Mesenteric fat pad (tissue), 1 donor: Measurements from ENCODE around the genes PLA2G12A and CFI.

GRCh38 chr4:105704122-105705221 lies 4.0 kb downstream of the INTS12 start:
- PRO-cap, result no peak

GRCh38 chr4:105707803-105708576 lies 499 bp downstream of the INTS12 start:
- PRO-cap, result no peak

GRCh38 chr4:105940465-105940811 lies 45.2 kb downstream of the NPNT start:
- PRO-cap, result no peak

DNA sequence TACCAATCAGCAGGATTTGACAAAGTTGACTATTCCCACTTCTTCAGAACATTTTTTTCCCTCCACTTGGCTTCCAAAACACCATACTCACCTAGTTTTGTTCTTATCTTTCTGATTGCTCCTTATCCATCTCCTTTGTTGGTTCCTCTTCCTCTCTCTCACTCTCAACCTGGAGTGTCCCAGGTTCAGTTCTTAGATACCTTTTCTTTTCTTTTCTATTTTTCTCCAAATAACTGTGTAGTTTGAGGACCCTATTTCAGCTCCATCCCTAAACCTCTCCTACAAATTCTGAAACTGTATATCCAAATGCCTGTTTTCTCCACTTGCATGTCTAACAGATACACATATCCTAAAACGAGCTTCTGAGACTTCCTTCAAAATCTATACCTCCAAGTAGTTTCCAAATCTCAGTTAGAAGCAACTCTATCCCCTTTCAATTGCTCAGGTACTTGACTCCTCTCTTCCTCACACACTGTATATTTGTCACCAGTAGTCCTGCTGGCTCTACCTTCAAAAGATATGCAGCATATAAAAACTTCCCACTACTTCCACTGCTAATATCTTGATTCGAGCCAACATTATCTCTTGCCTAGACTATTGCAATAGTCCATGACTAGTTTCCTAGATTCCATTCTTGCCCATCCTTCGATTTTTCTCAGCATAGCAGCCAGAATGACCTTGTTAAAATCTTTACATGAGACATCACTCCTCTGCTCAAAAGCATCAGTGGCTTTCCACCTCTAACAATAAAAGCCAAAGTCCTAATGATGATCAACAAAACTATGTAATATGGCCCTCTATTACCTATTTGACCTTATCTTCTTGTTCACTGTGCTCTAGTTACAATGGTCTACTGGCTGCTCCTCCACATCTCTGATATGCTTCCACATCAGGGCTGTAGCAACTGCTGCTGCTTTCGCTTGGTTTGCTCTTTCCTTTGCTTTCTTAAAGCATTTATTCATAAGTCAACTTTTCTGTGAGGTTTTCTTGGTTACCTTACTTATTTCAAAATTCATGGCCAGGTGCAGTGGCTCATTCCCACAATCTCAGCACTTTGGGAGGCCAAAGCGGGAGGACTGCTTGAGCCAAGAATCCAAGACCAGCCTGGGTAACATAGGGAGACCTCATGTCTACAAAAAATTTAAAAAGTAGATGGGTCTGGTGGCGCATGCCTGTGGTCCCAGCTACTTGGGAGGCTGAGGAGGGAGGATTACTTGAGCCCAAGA lies 116.4 kb downstream of the TBCK start:
- PRO-cap, result no peak

- PRO-cap, result no peak
These were observed 13.2 kb downstream of the GIMD1 start for GRCh38 chr4:106355354-106355718.

- PRO-cap, result no peak
These were observed 73.6 kb downstream of the PAPSS1 start for GRCh38 chr4:107646577-107646776.

GRCh38 chr4:107721114-107721924 lies 1.3 kb upstream of the PAPSS1 start:
- PRO-cap, result no peak

DNA sequence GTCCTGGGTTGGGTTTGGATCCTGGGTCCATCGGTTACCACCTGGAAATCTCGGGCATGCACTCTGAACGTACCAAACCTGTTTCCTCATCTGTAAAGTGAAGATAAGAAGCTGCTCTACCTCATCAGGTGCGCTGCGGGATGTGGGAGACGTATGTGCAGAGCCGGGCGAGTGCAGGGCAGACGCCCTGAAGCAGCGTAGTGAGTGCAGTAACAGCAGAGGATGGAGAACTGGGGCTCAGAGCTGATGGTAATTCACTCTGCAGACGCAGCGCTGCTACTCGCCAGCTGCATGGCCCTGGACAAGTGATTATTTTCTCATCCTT lies 64.4 kb downstream of the HADH start:
- PRO-cap, result no peak

GRCh38 chr4:108624348-108625461 lies 4.3 kb downstream of the RPL34 start:
- PRO-cap, result no peak

- PRO-cap, result no peak
These were observed 962 bp downstream of the OSTC start for GRCh38 chr4:108651221-108651900.

DNA sequence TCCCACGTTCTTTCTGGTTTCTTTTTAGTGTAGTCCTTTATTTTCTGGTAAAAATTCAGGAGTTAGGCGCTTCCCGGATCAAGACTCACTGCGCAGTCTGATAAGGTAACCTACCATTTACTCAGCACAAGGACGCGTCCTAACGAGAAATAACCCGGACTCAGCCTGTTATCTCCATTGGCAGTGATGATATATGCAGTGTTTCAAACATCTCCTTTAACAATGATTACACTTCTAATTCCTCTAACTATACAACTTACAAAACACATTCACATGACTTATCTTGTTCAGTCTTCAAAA lies 393 bp upstream of the ETNPPL start:
- PRO-cap, result no peak

GRCh38 chr4:108987784-108987983 lies 224.8 kb upstream of the ETNPPL start:
- PRO-cap, result no peak

DNA sequence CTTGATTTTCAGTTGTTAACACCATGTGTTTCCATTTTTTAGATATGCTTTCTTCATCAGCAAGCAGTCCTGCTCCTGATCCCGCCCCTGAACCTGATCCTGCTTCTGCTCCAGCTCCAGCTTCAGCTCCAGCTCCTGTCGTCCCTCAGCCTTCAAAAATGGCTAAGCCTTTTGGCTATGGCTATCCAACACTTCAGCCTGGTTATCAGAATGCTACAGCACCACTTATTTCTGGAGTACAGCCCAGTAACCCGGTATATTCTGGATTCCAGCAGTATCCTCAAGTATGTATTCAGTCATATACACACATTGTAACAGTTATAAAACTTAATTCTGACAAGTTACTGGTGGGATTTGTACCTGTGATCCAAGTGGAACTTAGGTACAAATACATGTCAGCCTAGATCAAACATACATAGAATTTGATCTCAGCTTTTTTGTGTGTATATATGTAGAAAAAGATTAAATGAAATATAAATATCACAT lies 61.0 kb downstream of the SEC24B start:
- PRO-cap, result no peak

DNA sequence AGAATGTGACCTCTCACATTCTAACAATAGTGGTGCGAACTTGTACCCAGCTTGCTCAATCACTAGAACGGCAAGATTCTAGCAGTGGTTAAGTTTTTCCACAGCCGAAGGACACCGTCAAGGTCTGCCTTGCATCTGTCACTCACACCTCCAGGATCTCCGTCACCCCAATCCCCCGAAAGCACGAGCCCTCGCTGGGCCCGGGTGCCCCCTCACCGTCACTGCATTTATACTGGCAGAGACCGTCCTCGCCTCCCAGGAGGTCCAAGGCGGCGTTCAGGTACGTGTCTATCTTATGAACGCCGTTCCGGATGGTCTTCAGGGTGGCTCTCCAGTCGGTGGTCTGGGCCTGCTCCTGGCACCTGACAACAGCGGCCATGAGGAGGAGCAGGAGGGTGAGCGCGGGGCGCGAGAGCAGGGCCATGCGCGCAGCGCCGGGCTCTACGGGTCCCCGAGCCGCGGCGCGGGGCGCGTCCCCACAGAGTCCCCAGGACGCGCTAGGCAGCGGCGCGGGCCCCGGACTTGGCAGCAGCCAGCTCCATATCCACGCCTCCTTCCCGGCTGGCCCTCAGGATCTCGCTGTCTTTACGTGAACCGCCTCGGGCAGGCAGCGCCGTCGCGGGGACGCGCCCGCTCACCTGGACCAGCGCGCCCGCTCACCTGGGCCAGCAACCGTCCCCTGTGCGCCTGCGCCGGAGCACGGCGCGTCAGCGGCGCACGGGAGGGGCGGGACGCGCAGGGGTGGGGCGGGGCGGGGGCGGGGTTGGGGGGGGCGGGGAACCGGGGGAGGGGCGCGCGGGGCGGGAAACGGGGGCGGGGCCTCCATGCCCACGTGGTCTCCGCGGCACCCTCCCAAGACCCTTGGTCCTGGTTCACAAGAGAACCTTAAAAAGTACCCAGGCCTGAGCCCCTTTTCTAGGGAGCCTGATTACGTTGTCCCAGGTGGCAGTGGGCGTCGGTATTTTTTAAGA lies at the start of gene PLA2G12A:
Gene PLA2G12A, minus strand, starts transcription at position 685 of the 971 bp plus-strand sequence.
- PRO-cap, result unidirectional peak, minus-strand start at position 681 of the sequence

GRCh38 chr4:109801759-109802521 lies at the start of gene CFI:
TSS of gene CFI (minus strand) at chr4:109801999.
- PRO-cap, result no peak

- PRO-cap, result no peak
These were observed 73.2 kb downstream of the EGF start for GRCh38 chr4:109985979-109986270.

GRCh38 chr4:109988929-109989499 lies 76.3 kb downstream of the EGF start:
- PRO-cap, result no peak

DNA sequence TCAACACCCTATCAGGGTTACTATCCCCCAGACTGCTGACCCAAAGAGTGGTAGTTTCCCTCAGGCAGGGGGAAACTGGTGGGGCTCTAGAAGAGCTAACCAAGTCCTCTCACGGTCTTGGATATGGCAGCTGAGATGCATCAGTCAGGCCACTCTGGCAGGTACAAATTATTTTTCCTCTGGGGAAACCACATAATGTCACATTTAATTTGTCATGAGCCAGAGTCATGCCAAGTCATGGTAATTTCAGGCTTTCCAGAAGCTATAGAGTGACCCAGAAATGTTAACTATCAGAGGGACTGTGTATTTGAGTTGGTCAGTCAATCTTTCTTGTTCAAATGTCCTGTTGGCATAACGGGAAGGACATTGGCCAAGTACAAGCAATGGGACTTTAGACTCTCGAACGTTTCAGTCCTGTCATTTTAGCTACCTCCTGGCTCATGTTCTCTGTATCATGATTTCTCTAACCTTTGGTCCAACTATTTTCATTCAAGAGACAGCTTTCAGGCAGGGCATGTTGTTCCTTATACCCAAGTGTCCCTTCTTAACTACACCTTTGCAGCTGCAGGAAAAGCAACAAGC lies 142.4 kb downstream of the EGF start:
- PRO-cap, result no peak

DNA sequence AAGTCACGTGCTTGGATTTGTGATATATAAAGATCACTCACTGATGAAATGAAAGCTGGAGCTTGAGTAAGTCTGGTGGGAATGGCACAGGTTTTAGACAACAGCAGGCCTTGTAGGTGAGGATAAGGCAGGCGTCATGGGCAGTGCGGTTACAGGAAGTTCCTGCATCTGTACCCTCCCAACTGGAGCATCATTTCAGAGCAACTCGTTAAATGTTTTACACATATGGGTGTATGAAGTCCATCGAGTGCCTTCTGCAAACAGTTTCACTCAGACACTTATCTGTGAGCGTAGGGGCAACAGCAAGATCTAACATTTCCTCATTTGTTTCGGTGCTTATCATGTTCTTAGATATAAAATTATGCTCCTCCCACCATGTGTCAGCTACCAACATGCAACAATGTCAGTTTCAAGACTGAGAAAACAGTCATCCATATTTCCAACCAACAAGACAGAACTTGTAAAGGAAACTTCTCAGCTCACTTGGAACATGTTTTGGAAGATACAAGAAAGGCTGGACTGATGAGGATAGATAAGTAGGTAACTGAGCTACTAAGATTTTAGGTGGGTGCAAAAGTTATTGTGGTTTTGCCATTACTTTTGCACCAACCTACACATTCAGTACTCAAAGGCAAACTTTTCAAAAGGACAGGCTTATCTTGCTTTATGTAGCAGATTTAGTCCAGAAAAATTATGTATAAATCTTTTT lies 69.9 kb downstream of the ELOVL6 start:
- PRO-cap, result no peak

- PRO-cap, result no peak
These were observed 25.4 kb downstream of the ELOVL6 start for GRCh38 chr4:110172951-110173393.